ENCODE results near the genes BEX1, RAB40A, TCEAL4 and RAB9B.

DNA sequence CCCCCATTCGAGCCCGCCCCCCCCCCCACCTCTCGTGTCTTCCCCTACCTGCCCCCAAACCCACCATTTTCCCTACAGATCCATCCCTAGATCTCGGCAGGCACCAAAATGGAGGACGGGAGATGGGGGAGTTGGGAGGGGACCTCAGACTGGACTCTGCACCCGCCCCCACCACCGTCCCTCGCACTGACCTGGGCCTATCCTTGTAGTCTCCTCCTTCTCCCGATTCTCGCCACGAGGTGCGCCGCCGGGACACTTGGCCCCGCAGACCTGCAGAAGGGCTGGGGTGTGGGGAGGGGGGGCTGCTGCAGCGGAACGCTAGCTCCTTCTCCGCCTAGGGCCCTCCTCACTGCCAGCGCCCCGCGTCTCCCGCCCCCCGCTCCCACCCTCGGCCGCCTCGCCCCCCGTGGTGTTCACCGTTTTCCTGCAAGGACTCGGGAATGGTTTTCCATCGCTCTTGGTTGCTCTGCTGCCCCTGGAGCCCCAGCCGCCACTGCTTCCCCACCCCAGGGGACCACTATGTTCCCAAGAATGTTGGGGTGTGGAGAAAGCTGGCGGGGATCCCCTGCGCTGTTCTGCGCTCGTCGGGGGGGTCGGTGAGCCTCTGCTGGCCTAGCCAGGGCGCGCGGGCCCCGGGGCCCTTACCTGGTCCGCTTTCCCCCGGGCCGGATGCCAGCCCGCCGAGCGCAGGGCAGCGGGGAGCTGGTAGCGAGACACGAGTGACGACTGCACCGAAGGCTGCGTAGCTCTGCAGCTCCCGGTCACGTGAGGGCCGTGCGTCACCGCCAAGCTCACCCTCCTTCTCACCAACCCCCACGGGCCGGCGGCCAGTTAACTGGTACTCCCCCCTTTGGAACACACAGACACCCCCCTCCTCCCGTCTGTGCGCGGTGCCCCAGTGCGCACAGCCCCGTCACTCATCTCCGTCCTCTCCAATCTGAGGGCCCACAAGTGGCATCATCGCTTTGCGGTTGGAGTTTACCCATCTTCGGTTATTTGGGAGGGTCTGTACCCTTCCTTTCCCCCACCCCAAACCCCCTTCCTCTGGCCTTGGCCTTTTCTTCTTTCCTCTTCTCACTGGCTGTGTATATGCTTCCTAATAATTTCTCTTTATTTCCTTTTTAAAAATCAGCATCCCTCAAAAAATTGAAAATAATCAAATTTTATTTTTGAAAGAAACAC, at the start of gene BEX1:
Gene BEX1 (minus strand): TSS at position 721 of the 1,182 bp plus-strand sequence.
- PRO-cap: no peak

- PRO-cap: no peak
Measured at GRCh38 chrX:103309623-103310685, 836 bp downstream of the BEX2 start.

DNA sequence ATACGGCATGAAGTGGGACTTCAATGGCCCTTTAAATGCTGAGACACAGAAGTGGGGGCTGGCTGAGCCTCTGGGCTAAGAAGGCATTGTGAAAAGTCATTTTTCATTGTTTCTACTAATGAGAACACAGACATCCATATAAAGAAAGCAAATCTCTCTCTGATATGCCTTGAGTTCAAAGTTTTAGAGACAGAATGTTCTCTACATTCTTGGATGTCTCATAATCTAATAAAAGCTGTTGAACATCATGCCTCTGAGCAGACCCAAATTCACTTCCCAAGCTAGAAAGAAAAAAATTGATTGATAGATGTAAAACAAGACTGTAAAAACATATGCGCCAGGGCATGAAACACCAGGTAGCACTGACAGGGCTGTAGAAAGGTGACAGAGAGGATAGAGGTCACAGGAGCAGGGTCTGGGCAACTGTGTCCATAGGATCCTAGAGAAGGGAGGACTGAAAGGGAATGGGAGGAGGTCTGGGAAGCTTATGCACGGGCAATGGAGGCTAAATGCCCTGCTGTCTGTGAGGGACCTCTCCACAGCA, 16.3 kb downstream of the RAB40A start:
- PRO-cap: no peak

DNA sequence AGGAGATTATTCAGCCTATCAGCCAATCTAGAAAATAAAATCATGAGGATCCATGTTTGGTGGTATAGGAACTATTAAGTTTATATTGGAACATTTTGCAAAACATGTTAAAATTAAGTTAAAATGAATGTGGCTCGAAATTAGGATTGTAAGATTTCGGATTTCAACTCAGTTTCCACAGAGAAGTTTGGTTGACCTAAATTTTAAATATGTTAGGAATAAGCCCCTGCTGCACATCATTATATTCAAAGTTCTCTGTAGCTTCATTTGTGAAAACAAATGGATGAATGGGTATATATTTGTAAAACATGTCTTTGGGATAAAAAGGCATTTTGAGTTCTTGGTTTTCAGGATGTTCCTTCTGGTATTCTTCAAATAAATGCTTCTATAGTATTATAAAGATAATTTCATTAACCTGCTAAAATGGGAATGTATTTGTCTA, at the start of gene RAB40A:
Gene RAB40A (minus strand): TSS at position 60 of the 442 bp plus-strand sequence.
- PRO-cap: no peak

- PRO-cap: bidirectional peak, plus-strand start at chrX:103585558, minus-strand start at chrX:103585570; bidirectional peak, plus-strand start at chrX:103585751, minus-strand start at chrX:103585659
Measured at GRCh38 chrX:103585354-103585831, at the start of gene TCEAL4. Gene TCEAL4, plus strand, starts transcription at chrX:103585515.

DNA sequence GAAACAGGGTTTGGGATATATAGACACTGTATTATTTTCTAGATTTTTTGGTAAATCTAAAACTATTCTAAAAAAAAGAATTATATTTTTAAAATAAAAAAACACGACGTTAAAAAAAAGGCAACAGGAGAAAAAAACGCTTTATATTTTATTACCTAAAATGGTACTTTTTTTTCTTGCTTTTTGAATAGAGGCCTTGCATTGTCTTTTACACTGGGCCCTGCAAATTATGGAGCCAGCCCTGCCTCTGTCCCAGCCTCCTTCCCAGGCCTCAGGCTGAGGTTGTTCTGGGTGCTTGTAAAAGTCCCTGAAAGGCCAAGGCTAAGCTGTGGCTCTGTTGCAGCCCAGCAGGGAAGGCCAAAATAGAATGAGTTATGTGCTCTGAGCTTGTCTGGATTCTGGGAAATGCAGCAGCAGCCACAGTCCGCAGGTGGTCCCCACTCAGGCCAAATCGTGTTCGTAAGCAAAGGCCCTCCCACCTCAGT, 4.8 kb upstream of the TCEAL1 start:
- PRO-cap: no peak

- PRO-cap: no peak
Measured at GRCh38 chrX:103674422-103675788, 11.6 kb downstream of the MORF4L2 start.

DNA sequence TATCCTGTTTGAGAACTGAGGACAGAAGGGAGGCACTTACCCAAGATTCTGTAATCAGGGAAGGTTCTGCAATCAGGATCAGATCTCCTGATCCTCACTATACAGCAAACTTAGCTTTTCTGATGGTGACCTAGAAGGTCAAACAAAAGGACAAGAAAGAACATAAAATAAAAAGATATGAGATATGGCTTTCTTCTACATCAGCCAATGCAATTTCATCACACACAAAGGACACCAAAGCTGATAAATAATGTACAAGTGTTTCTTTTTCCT, 1.4 kb downstream of the MORF4L2 start:
- PRO-cap: no peak

GRCh38 chrX:103718084-103718599, 7.4 kb downstream of the TMEM31 start:
- PRO-cap: no peak

GRCh38 chrX:103831624-103832676, at the start of gene RAB9B:
Gene RAB9B, minus strand, starts transcription at chrX:103832257.
- PRO-cap: no peak

- PRO-cap: bidirectional peak, plus-strand start at chrX:103919188, minus-strand start at chrX:103919029
Measured at GRCh38 chrX:103918427-103919371, 43.7 kb upstream of the TMSB15B start.

GRCh38 chrX:106038880-106039183, 305 bp upstream of the SERPINA7 start:
- PRO-cap: no peak

DNA sequence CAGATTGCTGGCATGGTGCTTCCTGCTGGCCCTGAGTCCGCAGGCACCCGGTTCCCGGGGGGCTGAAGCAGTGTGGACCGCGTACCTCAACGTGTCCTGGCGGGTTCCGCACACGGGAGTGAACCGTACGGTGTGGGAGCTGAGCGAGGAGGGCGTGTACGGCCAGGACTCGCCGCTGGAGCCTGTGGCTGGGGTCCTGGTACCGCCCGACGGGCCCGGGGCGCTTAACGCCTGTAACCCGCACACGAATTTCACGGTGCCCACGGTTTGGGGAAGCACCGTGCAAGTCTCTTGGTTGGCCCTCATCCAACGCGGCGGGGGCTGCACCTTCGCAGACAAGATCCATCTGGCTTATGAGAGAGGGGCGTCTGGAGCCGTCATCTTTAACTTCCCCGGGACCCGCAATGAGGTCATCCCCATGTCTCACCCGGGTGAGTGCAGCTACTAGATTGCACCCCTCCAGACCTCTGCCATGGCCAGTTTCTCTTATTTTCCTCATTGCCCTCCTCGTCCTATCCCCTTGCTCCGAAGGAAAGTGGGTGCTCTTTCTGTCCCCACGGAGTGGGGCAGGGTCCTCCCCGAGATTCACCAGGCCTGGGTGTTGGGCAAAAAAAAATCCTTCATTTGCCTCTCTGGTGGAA, 586 bp downstream of the RNF128 start:
- PRO-cap: no peak

GRCh38 chrX:107155488-107156446, 37.1 kb upstream of the RBM41 start:
- PRO-cap: no peak

DNA sequence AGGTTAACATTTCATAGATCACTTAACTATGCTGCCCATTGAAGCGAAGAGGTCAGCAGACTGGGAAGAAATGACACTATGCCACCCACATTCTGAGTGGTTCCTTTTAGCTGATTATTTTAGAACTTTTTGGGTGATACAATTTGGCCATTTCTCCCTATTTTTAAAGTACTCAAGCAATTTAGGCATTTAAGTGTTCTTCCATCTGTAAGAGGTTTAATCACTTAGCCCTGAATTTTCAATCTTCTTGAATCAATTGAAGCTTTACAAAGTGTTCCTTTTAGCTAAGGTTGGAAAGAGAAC, 82.4 kb downstream of the DNAAF6 start:
- PRO-cap: no peak

- PRO-cap: unidirectional peak, minus-strand start at chrX:107711097
Measured at GRCh38 chrX:107710347-107711682, 64.8 kb downstream of the TSC22D3 start.

- PRO-cap: no peak
Measured at GRCh38 chrX:107713863-107714271, 61.7 kb downstream of the TSC22D3 start.

DNA sequence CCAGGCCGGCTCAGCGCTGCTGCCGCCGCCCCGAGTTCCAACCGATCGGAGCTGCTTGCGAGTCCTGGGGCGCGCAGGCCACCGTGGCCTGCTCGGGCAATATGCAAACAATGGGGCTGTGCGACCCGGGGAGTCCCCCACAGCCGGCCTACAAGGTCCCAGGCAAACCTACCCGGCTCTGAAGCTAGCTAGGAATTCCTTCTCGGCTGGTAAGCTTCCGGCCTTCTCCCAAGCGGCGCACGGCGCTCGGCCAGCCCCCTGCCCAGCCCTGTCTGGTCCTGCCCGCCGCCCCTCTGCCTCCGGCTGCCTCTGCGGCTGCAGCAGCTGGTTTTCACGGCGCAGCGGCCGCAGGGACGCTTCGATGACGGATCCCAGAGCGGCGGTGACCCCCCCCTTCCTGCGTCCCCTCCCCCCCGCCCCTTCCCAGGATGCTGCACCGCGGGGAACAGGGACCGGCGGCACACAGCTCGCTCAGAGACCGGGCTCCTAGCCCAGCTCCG, 59.4 kb downstream of the TSC22D3 start:
- PRO-cap: bidirectional peak, plus-strand start at position 181 of the sequence, minus-strand start at position 39 of the sequence; bidirectional peak, plus-strand start at position 434 of the sequence, minus-strand start at position 305 of the sequence

DNA sequence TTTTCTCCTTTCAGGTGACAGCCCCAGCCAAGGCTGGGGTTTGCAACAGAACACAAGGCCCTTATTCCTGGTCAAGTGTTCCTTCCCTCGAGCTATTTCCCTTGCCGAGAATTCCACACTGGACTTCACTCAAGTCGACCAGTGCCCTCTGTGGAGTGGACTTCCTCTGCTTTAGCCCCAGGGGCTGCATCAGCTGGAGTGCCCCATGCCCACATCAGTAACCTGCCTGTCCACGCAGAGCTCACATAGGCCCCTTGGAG, 19.0 kb downstream of the TSC22D3 start:
- PRO-cap: no peak

GRCh38 chrX:107769525-107769968, 6.0 kb downstream of the TSC22D3 start:
- PRO-cap: no peak

All from left colon (tissue), 1 donor.